ENCODE data around the genes TPRG1 and CLDN1.

GRCh38 chr3:188164871-188166107, 11.3 kb downstream of the LPP start:
- RRBS, result no CpG with 5 or more reads among the region's 17 CpGs

DNA sequence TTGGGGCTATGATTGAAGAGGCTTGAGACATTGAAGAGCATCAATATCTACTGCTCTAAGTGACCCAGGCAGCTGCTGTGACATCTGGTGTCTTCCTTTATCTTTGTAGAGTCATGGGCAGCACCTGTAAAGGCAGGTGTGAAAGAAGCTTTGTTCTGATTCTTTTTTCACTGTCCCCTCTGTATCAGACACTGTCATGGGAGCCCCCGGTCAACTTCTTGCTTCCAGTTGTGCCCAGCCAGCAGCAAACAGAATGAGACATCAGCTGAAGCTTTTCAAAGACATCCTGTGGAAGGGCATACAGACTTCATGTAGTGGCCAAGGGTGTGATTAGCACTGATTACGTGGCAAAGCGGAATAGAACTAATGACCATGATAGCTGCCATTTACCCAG, 29.3 kb downstream of the LPP start:
- RRBS, result no CpG with 5 or more reads among the region's 3 CpGs

DNA sequence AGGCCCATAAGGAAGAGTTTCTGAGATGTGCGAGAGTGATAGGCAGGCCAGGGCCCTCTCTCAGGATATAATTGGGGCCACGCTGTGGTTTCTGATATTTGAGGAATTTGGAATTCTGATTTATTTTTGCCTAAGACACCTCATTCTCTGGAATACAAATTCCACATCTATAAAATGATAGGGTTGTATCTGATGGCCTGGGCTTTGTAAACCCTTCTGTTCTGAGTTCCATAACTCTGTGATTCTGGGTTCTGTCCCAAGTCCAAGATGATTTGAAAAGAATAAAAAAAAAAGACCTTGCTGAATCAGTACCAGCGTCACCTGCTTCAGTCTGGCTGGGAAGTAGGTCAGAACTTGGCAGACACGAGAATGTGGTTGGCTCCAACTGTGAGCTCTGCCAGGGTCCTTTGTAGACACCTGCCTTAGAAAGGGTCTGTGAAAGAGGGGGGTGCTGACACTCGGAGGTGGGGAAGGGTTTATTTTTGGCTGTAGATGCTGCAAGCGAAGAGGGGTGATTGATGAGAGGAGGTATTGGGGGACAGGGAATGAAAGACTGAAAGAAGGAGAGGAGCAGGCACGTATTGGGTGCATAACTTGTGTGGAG, 35.5 kb downstream of the LPP start:
- RRBS, result no CpG with 5 or more reads among the region's 7 CpGs

GRCh38 chr3:188290713-188291060, 136.7 kb downstream of the LPP start:
- RRBS, result no CpG with 5 or more reads among the region's 3 CpGs

GRCh38 chr3:188325613-188326579, 171.9 kb downstream of the LPP start:
- RRBS, result no CpG with 5 or more reads among the region's 15 CpGs

DNA sequence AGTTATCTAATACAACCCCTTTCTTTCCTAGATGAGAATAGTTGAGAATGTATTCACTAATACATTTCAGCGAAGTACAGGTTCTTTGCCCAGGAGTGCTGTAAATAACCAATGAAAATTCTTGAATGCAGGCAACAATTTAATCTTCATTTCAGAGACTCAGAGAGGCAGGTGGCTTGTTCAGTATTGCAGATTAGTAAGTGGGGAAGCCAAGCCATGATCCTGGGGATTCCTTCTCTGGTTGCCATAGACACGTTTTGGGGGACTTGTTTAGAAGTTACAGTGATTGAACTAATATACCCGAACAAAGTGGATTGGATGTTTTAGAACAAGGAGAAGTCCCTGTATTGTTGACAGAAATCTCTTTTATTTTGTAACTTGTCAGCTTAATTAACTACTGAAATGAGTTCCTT, 260.7 kb downstream of the LPP start:
- RRBS, result no CpG with 5 or more reads among the region's 3 CpGs

GRCh38 chr3:188846830-188847490, 324.8 kb upstream of the TPRG1 start:
- RRBS, result no CpG with 5 or more reads among the region's 2 CpGs

DNA sequence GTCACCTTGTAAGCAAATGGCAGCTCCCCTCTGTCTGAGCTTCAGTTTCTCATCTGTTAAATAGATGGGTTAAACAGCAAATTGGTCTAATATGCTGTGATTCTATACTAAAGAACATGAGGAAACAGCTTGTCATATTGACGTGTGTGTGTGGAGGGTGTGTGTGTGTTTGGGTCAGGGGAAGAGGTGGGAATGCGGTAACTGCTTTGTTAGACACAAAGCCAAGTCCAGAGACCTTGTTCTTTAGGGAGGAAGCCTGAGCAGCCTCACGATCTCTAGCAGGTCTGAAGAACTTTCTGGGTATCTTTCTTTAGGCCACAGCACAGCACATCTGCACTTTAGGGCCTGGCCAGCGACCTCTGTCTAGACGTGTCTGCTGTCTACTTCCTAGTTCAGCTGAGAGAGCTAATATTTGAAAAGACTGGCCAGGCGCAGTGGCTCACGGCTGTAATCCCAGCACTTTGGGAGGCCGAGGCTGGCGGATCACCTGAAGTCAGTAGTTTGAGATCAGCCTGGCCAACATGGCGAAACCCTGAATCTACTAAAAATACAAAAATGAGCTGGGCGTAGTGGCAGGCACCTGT, 220.0 kb upstream of the TPRG1 start:
- RRBS, result no CpG with 5 or more reads among the region's 11 CpGs

GRCh38 chr3:189121176-189121953, 50.4 kb upstream of the TPRG1 start:
- RRBS, result no CpG with 5 or more reads among the region's 3 CpGs

- RRBS, result no CpG with 5 or more reads among the region's 2 CpGs
Measured at GRCh38 chr3:189171601-189172290, at the start of gene TPRG1. Gene TPRG1 (plus strand): TSS chr3:189171971.

- RRBS, result no CpG with 5 or more reads among the region's 2 CpGs
Measured at GRCh38 chr3:189766419-189766708, 135.2 kb downstream of the TP63 start.

GRCh38 chr3:189813605-189814347, 182.6 kb downstream of the TP63 start:
- RRBS, result no CpG with 5 or more reads among the region's 11 CpGs

- RRBS, result no CpG with 5 or more reads among the region's 4 CpGs
Measured at GRCh38 chr3:190229608-190230406, 92.4 kb downstream of the CLDN1 start.

- RRBS, result no CpG with 5 or more reads among the region's 4 CpGs
Measured at GRCh38 chr3:190231647-190232545, 90.3 kb downstream of the CLDN1 start.

DNA sequence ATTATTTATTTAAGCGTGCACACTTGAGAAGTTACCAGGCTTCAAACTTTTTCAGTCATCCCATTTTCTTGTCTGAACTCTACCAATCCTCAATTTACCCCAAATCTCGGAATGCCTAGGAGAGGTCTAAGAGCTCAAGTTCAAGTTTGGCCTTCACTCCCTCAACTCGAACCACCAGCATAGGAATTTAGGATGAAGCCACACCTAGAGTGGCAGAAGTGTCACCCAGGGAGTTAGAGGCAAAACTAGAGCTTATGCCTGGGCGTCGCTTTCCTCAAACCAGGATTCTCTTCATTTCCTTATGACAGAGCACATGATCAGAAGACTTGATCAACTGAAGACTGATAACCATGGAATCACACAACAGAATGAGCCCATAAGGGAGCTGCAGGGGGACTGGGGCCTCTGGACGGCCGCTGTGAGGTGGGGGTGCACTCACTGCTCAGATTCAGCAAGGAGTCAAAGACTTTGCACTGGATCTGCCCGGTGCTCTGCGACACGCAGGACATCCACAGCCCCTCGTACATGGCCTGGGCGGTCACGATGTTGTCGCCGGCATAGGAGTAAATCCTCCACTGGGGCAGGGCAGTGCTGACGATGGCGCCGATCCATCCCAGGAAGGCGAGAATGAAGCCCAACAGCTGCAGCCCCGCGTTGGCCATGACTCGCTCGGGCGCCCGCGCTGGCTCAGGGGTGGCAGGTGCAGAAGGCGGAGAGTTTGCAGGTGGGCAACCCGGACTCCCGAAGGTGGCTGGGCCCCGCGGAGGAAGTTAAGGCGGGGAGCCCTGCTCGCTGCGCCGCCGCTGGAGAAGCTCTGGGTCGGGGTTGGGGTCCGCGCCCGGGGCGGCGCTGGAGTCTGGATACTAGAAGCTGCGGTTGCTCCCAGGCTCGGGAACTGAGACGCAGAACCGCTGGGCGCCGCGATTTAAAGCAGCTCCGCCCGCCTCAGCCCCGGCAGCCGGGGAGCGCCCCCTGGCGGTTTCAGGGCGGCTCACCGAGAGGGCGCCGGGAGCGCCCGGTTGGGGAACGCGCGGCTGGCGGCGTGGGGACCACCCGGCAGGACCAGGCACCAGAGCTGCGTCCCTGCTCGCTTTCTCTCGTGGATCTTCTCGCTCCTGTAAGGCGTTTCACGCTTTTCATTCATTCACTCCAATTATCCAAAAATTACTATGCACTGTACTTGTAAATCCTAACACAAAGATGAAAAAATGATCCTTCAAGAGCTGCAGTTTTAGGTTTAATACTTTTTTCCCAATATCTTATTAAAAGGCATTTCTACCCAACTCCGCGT, at the start of gene CLDN1:
Gene CLDN1 (minus strand): TSS at position 902 of the 1,291 bp plus-strand sequence.
- RRBS, result 2% methylated on average over 38 of the region's 75 CpGs

DNA sequence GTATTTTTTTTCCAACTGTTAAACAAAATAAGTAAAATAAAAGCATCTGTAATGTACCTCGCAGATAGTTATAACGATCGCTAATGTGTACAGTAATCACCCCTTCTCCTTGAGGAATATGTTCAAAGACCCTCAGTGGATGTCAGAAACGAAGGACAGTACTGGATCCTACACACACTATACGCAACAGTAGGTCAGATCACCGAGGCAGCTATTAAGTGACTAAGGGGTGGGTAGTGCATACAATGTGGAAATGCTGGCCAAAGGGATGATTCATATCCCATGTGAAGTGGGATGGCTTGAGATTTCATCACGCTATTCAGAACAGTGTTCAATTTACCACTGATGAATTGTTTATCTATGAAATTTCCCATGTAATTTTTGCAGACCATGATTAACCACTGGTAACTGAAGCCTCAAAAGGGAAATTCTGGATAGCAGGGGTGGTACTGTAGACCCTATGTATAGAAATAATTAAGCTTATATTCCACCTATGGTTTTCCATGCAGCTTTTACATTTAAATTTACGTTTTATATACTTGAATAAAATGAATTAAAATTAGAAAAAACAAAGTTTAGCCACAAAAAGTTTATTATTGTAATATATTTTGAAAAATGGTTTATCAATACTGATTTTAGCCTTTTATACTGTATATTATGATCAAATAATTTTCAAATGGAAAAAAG, 1.5 kb upstream of the CLDN16 start:
- RRBS, result no CpG with 5 or more reads among the region's 8 CpGs

- RRBS, result no CpG with 5 or more reads among the region's 4 CpGs
Measured at GRCh38 chr3:190517203-190518152, 3.6 kb downstream of the IL1RAP start.

GRCh38 chr3:190521896-190522321, 8.0 kb downstream of the IL1RAP start:
- RRBS, result no CpG with 5 or more reads among the region's 3 CpGs

DNA sequence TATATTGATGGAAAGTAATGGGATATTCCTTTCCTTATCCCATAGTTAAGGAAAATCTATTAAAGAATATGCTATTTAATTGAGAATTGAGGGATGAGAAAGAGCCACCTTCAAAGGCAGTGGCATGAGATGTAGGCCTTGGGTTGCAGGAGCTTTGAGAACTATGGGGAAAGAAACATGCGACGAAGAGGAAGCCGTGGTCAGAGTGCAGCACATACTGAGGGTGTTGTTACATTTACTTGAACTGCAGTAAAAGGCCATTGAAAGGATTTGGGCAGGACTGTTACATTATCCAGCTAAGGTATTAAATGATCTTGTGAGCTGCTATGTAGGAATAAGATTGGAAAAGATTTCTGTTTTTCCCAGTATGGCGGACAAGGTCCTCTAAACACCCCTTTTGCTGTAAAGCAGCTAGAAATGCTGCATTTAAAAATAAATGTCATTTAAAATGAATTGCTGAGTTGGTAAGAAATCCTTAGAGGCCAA, 61.6 kb downstream of the IL1RAP start:
- RRBS, result no CpG with 5 or more reads among the region's 4 CpGs